Bronchus fibroblast of lung (primary cell): ENCODE results near the genes VPS72 and POGZ.

- RAMPAGE, long total RNA, result no peak
Measured at GRCh38 chr1:150963602-150964789, 10.6 kb downstream of the CERS2 start.

DNA sequence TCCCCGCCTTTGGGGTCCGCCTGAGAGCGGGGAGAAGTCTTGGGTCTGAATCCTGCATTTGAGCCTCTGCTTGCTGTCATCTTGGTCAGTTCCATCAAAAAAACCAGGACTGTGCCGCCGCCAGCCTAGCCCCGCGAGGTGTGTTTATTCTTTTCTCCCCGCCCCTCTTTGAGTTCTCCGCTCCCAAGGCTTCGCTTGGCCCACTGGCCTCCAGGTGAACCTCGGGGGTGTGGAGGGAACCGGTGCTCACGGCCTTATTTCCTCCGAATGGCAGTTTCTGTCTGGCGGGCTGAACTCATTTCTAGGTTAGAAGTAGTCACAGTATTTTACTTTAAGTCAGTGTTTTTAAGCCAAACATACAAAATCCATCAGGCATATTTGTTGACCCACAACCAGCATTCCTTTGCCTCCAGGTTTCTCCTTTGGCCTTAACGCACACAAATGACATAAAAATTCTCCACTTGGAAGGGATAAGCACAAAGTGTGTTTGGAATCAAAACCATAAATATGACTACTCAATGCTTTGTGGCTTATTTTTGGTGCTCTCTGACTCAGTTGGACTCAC is 724 bp downstream of the PRUNE1 start:
- RAMPAGE, long total RNA, result no peak

DNA sequence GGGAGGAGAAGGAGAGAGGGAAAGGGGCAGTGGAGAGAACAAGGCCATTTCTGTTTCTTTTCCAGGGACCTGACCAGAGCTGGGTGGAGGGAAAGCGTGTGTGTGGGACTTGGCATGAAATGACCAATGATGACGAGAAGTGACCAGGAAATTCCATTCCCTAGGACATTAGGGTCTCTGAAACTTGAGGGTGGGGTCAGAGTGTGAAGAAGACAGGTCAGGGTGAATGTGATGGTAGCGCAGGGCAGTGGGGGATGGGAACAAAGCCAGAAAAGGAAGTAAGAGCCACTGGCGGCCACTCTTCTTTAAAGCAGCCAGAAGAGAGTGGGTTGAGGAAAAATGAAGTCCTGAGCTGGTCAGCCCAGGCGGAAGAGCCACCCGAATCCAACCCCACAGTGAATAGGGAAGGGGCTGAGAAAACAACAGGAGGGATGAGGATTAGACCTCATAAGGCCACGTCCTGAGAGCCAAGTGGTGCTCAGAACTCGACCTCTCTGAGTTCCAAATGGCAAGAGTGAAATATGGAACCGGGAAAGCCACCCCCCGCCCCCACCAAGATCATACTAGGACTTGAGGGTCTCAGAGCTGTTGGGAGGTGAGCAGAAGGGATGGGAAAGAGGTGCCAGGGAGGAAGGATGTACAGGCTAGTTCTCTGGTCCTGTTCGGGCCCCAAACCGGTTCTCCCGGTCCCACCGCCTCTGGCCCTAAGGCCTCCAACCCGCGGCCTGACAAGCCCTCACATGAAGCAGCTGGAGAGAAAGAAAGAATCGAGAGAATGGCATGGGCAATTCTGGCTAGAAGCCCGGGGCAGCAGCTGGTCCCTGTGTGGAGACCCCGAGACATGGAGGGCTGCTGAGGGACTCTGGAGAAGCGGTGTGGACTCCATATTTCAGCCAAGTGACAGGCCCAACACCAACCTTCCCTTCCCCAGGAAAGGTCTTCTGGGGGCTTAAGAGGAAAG is 1.0 kb downstream of the CDC42SE1 start:
- RAMPAGE, long total RNA, result no peak

- RAMPAGE, long total RNA, result start-site peak on the minus strand at chr1:151190162-151190191, 284 and 140 reads in 2 replicates
Measured at GRCh38 chr1:151189462-151190465, at the start of gene VPS72. Gene VPS72 (minus strand): TSS chr1:151190197.

DNA sequence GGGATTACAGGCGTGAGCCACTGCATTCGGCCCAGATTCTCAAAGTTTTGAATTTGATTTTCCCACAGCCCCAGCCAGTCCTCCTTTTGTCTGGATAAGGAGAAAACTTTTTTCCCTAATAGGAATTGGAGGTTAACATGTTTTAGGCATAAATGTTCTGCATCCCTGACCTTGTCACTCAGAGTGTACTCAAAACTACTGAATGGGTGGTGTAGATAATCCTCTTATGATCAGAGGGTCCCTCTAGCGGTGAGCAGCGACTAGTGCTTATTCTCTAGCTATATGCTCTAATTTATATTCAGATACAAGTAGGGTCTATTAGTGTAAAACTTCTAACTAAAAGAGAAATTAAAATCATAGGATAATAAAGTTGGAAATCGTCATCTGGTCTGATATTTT is 2.9 kb upstream of the PSMD4 start:
- RAMPAGE, long total RNA, result no peak

DNA sequence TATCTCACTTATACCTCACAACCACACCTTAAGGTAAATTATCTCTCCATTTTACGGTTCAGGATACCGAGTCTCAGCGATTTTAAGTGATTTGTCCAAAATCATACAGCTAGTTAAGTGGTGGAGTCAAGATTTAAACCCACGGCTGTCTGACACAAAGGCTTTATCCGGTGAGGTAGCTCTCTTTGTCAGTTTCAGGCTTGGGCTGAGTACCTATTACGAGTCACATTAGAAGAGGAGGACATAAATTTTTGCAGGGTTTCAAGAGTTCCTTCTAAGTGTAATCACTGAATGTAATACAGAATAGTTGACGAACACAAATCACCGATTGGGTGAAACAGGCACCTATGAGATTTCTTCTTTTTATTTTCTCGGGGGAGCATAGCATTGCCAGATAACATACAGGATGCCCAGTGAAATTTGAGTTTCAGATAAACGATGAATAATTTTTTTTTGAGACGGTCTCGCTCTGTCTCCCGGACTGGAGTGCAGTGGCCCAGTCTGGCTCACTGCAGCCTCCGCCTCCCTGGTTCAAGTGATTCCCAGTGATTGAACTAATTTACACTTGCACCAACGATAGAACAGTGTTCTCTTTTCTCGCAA is 857 bp downstream of the PSMD4 start:
- RAMPAGE, long total RNA, result no peak

GRCh38 chr1:151283936-151284489 is 1.9 kb downstream of the ZNF687 start:
- RAMPAGE, long total RNA, result no peak

DNA sequence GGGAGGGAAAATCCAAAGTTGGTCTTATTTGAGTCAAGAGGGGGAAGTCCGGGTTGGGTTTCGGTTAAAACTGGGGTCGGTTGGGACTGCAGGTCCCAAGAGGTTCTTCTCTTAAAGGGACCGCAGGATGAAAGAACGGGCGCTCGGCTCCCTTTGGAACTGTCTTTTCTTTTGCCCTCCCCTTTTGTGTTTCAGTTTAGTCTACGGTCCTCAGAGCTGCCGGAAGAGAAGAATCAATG is 304 bp upstream of the RFX5 start:
- RAMPAGE, long total RNA, result no peak

DNA sequence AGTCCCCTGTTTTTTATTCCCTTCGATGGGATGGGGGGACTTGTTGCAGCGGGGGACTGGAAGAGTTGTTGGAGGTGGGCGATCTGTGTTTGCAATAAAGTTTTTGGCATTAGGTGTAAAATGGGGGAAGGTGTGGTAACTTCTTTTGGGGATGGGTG is 740 bp downstream of the PSMB4 start:
- RAMPAGE, long total RNA, result no peak

DNA sequence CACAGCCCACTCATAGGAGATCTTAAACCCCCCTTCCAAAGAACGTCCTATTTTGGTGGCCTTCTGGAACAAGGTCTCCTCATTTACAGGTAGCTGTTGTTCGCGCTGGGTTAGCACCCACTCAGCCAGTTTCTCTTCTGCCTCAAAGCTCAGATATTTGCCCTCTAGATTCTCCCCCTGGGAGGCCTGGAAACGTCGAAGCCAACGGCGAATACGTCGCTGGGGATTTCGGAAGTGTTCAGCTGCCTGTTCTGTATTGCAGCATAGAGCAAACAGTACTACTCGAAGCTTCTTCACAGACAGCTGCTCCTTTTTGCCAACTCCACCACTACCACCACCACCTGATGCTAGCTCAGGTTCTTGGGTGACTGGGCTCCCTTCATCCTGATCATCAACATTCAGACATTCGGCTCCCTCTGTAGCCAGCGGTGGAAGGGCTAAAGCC is 6.5 kb downstream of the PSMB4 start:
- RAMPAGE, long total RNA, result no peak

- RAMPAGE, long total RNA, result no peak
Measured at GRCh38 chr1:151427336-151428131, 28.2 kb downstream of the PSMB4 start.

GRCh38 chr1:151459024-151459744 is at the start of gene POGZ:
Gene POGZ (minus strand): TSS chr1:151459494.
- RAMPAGE, long total RNA, result no peak

DNA sequence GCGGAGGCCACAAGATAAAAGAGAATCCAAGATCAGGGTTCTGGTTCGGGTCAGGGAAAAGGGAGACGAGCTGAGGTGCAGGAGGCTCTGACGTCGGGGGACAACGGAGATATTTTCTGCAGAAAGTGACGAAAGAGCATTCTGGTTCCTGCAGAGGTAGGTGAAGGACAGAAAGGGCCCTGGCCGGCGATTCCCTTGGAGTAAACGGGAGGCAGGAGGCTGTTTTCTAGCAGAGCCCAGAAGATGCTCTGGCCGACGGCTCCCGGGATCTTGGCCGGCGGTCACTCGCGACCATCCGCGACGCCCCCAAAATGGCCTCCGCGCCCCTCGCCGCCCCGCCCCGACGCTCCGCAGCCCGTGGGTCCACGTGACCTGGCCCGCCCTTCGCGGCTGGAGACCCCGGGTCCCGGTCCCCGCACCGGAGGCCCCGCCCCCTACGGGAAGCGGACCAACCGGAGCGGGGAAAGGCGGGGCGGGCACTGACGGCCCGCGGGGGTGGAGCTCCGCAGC is 287 bp upstream of the CGN start:
- RAMPAGE, long total RNA, result no peak

- RAMPAGE, long total RNA, result no peak
Measured at GRCh38 chr1:151537003-151537607, 3.0 kb upstream of the TUFT1 start.

GRCh38 chr1:151548697-151549156 is 8.6 kb downstream of the TUFT1 start:
- RAMPAGE, long total RNA, result no peak

DNA sequence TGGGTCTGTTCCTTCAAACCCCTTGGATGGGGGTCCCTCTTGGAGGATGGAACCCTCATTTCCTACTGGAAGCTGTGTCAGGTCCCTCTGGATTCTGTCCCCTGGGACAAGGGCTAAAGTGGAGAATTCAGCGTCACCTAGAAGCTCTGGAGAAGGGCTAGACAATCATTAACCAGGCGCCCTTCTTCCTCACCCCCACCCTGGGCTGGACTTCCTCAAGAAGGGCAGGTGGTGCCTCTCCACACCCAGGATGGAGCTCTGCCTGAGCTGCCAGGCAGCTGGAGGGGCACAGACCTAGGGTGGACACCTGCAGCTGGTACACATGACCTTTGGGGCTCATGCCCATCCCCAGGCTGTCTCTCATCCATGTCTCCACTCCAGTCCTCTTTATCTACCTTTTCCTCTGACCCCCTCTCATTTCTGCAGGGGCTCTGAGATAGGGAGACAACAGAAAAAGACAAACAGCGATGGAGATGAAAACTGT is 3.5 kb downstream of the CELF3 start:
- RAMPAGE, long total RNA, result no peak

DNA sequence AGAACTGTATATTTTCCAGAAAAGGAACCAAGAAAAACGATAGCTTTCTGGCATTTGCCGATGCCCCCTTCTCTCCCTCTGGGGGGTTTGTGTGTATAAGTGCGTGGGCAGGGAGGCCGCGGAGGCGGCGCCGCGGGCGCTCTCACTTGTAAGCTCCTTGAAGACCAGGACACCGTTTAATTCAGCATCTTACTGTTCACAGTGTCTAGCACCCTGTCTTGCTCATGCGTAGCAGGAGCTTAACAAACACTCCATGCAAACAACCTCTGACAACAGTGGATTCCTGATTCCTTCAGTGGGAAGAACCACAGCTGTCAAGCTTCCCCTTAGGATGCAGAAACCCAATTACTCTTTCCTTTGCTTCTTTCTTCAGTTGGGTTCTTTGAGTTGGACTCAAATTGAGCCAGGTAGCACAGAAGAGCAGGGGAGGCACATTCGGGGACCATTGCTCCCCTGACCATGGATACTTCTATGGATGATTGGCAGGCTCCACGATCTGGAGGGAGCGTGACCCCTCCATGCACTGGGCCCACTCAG is 837 bp upstream of the CELF3 start:
- RAMPAGE, long total RNA, result no peak

DNA sequence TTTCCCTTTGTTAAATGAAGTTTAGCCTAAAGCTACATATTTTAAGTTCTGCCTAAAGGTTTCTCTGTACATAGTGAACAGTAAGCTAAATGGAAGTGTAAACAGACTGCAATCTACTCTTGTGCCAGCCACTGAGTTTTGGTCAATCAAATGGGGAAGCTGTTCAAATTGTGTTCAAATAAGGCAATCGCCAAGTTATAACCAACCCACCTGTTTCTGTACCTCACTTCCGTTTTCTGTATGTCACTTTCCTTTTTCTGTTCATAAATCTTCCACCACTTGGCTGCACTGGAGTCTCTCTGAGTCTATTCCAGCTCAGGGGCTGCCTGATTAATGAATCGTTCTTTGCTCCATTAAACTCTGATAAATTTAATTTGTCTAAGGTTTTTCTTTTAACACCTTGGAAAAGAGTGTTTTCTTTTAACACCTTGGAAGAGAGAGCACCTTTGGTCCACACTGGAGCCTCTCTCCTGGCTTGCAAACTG is 10.9 kb upstream of the THEM4 start:
- RAMPAGE, long total RNA, result no peak

GRCh38 chr1:151944188-151945531 is 35.3 kb upstream of the THEM4 start:
- RAMPAGE, long total RNA, result no peak

GRCh38 chr1:152023992-152024613 is 12.7 kb downstream of the S100A11 start:
- RAMPAGE, long total RNA, result no peak